Hepatocyte (in vitro differentiated cells and primary cell): ENCODE data around the genes H3-3B, PRPSAP1 and RHBDF2.

DNA sequence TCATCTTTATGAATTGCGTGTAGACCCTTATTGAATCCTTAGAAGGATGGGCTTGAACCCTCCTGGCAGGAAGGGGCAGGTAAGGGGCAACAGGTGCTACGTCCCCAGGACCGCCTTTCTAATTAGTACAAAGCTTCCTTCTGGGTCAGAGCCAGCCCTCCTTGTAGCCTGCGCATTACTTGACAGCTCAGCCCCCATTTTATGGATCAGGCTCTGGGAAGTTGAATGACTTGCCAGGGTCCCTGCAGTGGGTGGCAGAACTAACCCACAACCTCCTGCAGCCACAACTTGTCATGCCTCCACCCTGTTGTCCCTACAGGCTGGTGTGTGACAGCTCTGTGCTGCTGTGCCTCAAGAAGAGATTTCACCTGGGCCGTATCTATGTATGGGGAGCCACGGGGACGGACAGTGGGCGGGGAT lies 2.7 kb downstream of the MYO15B start:
- RAMPAGE, long total RNA, result no peak
- RRBS, result no CpG with 5 or more reads among the region's 8 CpGs

DNA sequence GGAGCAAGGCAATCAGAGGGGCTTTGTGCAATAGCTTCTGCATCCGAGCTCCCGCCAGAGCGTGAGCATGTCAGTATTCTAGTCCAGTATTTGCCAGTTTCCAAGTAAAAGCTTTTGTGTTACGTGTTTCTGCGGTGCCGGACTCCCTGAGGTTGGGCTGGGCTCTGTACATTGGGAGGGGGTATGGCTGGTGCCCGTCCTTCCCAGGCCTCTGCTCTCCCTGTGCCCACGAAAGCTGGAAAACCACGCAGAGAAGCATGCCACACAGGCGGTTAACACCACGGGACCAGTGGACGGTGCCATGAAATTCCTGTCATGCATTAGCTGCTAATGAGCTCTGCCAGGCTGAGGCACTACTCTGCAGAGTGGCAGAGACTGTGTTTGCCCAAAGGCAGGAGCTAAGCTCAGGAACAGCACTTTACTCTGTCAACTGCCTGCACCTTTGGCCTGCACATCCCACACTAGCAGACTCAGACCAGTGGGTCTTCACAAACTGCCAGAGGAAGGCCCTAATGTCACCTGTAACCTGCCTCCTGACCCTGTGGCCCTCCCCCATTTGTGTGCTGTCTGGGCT lies 4.7 kb upstream of the SMIM6 start:
- RAMPAGE, long total RNA, result no peak
- RRBS, result no CpG with 5 or more reads among the region's 12 CpGs

GRCh38 chr17:75706943-75708086 lies 13.9 kb upstream of the ITGB4 start:
- RAMPAGE, long total RNA, result no peak
- RRBS, result no CpG with 5 or more reads among the region's 27 CpGs

DNA sequence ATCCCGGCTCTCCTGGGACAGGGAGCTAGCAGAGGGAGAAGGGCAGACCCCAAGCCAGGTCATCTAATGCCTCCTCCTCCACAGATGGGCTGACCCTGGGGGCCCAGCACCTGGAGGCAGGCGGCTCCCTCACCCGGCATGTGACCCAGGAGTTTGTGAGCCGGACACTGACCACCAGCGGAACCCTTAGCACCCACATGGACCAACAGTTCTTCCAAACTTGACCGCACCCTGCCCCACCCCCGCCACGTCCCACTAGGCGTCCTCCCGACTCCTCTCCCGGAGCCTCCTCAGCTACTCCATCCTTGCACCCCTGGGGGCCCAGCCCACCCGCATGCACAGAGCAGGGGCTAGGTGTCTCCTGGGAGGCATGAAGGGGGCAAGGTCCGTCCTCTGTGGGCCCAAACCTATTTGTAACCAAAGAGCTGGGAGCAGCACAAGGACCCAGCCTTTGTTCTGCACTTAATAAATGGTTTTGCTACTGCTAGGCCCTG lies 7.6 kb downstream of the GALK1 start:
- RAMPAGE, long total RNA, result no peak
- RRBS, result 95% methylated on average over 1 of the region's 13 CpGs

DNA sequence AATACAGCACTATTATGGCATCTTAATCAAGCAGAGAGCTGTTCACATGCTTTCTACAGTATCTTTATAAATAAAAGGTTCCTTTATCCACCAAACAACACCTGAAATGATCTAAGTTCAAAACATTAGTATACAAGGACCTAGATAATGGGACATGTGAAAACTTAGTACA lies 2.4 kb downstream of the H3-3B start:
- RAMPAGE, long total RNA, result no peak

DNA sequence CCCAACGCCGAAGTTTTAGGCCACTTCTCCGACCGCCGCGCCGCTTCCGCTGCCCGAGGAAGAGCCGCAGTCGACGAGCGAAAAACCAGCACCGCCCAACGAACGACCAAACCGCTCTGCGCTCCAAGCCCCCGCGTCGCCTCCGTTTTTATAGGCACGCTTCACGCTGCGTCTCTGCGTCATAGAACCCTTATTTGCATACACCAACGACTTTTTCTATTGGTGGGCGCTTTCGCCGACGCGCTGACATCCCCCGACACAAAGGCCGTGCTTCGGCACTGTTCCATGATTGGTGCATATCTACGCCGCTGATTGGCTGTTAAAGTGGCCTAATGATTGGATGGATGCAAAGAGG lies at the start of gene H3-3B:
H3-3B (minus strand) TSS at position 124 of the 355 bp plus-strand sequence.
- RAMPAGE, long total RNA, result no peak
- RRBS, result no CpG with 5 or more reads among the region's 37 CpGs

DNA sequence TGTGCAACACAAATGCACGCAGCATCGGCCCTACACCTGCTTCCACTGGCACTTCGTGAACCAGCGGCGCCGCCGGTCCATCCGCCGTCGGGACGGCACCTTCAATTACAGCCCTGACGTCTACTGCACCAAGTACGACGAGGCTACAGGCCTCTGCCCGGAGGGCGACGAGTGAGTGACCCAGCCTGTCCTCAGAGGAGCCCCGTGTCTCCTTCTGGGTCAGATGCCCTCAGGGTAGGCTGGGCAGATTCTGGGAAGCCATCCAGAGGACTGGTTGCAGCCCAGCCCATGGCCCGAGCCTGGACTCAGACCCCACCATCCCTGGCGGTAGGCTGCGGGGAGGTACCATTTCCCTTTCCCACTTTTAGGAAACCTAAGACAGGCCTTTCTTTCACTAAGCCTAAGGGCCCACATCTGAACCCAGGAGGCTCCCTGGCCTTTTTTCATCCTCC lies 25.2 kb downstream of the UNK start:
- RAMPAGE, long total RNA, result no peak
- RRBS, result 90% methylated on average over 8 of the region's 21 CpGs

DNA sequence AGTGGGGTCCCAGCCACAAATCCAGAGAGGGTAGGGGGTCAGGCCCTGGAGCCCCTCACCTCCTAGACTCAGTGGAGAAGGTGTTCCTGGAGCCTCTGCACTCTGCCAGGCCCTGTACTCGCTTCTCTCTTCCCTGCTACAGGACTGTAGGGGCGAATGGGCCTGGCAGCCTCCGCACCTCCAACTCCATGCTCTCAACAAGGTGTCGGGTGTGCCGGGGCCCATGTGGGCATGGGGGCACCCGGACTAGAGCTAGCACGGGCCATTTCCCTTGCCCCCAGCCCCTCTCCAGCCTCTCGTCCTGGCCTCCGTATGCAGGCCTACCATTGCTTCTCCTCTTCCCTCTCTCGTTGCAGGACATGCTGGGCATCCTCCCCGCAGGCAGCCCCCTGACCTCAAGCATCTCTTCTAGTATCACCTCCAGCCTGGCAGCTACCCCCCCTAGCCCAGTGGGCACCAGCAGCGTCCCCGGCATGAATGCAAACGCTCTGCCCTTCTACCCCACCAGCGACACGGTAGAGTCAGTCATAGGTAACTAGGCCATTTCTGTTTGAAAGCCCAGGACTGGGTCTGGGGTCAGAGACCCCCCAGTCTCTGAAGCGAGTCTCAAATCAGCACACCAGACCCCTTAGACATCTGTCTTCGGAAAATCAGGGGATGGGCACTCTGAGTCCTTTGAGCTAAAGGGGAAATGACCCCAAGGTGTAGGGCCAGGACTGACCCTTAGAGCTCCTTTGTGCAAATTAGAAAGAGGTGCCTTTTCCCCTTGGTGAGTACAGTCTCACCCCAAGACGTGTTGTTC lies 25.7 kb downstream of the UNC13D start:
- RAMPAGE, long total RNA, result no peak
- RRBS, result no CpG with 5 or more reads among the region's 19 CpGs

DNA sequence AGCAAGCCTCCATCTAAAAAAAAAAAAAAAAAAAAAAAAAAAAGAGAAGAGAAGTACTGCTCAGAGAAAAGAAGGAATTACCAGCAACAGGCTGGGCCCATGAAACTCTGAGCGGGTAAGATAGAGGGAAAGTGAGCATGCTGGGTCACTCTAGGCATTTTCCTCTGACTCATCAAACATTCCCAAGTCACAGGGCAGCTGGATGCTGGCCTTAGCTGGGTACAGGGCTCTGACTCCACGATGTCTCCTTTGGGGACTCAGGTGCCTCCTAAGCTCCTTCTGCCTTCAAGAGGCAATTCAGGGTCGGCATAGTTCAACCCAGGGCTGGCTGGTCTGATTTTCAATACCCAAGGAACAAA lies 1.1 kb downstream of the WBP2 start:
- RAMPAGE, long total RNA, result no peak
- RRBS, result no CpG with 5 or more reads among the region's 3 CpGs

DNA sequence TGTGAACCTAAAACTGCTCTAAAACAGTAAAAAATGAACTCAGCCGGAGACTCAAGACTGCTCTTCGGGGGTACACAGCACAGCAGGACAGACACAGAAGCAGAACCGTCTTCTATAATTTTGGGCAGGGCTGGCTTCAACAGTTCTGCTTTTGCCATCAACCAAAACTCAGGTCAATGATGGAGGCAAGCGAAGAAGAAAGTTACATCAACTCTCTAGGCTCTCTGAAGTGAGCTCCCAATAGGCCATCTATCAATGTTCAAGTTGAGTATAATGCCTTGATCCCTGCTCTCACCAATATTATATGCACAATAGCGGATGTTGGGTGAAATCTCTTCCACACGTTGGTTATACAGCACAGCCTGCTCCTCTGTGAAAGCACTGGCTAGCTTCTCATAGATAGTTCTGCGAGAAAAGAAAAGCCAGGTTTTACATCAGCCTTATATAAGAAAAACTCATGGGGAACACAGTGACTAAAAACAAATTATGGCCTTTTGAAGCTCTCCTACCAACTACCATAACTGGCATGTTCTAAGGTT lies 11.4 kb downstream of the SRP68 start:
- RAMPAGE, long total RNA, result no peak
- RRBS, result no CpG with 5 or more reads among the region's 7 CpGs

DNA sequence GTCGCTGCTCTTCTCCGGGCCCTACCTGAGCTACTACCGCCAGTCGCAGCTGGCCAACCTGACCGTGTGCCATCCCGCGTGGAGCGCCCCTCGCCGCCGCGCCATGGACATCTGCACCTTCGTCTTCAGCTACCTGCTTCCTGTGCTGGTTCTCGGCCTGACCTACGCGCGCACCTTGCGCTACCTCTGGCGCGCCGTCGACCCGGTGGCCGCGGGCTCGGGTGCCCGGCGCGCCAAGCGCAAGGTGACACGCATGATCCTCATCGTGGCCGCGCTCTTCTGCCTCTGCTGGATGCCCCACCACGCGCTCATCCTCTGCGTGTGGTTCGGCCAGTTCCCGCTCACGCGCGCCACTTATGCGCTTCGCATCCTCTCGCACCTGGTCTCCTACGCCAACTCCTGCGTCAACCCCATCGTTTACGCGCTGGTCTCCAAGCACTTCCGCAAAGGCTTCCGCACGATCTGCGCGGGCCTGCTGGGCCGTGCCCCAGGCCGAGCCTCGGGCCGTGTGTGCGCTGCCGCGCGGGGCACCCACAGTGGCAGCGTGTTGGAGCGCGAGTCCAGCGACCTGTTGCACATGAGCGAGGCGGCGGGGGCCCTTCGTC lies 2.2 kb upstream of the ZACN start:
- RAMPAGE, long total RNA, result no peak
- RRBS, result 0% methylated on average over 2 of the region's 71 CpGs

DNA sequence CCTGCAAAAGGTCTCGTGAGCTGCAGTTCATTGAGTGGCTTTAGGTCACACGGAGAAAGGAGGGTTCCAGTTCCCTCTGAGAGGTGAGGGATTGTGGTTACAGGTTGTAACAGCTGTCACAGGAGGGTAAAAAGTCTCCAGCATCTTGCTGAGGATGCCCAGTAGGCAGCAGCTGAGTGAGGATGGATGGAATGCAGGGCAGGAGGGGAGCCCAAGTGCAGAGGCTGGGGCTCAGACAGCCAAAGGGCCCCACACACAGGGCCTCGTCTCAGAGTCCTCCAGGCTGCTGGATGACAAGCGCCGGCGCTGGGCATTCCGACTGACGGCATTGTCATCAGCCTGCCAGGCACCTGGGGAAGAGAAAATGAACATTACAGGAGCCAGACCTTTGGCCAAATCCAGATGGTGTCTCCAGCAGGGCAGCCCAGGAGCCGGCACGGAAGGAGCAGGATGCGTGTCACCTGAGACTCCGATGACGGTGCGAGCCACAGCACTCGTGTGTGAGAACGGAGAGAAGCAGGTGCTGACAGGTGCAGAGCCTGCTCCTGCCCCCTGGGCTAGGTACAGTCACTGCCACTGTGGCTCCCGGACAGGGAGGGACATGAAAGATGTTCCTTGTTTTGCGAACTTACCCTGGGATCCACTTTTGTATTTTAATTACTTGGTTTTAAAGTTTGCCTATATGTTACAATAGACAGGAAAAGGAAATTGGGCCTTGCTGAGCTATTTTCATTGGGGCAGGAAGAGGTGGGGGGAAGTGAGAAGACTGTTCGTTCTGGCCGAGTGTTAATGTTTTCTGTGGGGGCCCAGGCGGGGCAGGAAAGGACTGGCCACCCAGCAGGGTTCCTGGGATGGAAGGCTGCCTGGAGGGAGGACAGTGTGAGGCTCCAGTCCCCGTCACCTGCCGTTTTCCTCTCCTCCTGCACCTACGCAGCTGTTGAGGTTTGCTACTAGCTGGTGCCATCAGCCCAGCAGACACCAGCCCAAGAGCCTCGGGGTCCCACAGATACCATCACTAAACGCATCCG lies 4.3 kb upstream of the FOXJ1 start:
- RAMPAGE, long total RNA, result no peak
- RRBS, result no CpG with 5 or more reads among the region's 27 CpGs

DNA sequence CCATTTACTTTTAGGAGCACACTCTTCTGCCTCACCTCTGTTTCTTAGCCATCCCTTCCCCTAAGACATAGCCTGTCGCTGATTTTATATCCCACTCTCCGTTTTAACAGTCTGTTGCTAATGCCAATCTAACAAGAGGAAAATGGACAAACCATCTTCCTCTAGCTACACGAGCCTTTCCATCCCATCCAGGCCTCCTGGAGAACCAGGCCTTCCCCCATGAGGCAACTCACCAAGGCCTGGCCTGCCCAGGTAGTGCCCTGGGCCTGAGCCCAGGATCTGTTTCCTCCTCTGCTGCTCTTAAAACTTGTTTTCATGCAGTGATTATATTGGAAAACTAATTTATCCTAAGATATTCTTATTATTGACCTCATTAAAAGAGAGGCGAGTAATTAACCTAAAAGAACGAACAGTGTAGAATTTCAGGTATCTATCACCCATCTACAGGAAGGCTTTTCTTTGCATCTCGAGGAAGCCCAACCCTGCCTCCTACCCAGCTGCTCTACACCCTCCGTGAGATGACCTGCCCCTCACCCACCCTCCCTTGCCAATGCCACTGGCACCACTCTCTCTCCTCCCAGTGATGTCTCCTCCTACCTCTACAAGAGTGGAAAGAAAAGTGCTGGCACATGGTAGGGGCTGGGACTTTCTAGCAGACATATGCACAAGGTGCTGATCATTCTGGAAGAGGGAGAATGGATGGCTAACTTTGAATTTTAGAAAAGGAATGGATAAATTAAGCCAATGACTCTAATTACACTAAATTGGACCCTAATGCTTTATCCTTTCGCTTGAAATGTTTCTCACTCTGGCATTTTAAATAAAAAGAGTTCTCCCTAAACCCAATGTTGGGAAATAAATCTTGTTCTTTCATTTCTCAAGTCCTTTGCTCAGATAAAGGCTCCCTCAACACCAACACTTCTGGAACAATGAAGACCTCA lies 22.8 kb upstream of the FOXJ1 start:
- RAMPAGE, long total RNA, result no peak
- RRBS, result no CpG with 5 or more reads among the region's 8 CpGs

DNA sequence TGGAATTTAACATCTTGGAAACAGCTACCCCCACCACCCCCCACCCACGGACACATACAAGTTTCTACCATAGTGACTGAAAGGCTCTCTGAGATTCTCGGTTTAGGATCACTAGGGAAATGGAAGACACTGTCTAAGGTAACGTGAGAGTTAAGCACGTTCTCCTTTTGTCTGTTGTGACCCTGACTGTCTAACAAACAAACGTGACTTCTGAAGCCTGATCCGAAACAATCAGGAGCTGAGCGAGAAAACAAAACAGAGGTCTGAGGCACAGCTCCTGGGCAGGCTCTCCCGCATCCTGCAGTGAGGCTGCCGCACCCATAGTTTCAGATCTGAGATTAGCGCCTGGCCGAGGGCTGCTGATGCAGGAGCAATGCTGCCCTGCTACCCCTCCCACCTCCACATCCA lies 46.8 kb downstream of the RNF157 start:
- RAMPAGE, long total RNA, result no peak
- RRBS, result no CpG with 5 or more reads among the region's 11 CpGs

- RAMPAGE, long total RNA, result no peak
- RRBS, result no CpG with 5 or more reads among the region's 15 CpGs
Measured at GRCh38 chr17:76256606-76257169, 8.5 kb upstream of the UBALD2 start.

GRCh38 chr17:76271113-76271603 lies 6.0 kb downstream of the UBALD2 start:
- RAMPAGE, long total RNA, result no peak
- RRBS, result no CpG with 5 or more reads among the region's 11 CpGs

- RAMPAGE, long total RNA, result no peak
- RRBS, result no CpG with 5 or more reads among the region's 3 CpGs
Measured at GRCh38 chr17:76351764-76352095, 2.0 kb downstream of the PRPSAP1 start.

GRCh38 chr17:76353469-76354619 lies at the start of gene PRPSAP1:
Gene PRPSAP1, minus strand, starts transcription at chr17:76353916.
- RAMPAGE, long total RNA, result no peak
- RRBS, result 2% methylated on average over 34 of the region's 107 CpGs

GRCh38 chr17:76444789-76445238 lies 8.1 kb downstream of the UBE2O start:
- RAMPAGE, long total RNA, result no peak
- RRBS, result 89% methylated on average over 3 of the region's 7 CpGs

GRCh38 chr17:76500885-76501750 lies at the start of gene RHBDF2:
Gene RHBDF2, minus strand, starts transcription at chr17:76501423.
- RAMPAGE, long total RNA, result start-site peak on the minus strand at chr17:76501397-76501427, 22 and 22 reads in 2 replicates
- RRBS, result 2% methylated on average over 44 of the region's 79 CpGs